Aorta (tissue), 1 donor: ENCODE measurements around the genes PLA2G5 and PLA2G2C.

DNA sequence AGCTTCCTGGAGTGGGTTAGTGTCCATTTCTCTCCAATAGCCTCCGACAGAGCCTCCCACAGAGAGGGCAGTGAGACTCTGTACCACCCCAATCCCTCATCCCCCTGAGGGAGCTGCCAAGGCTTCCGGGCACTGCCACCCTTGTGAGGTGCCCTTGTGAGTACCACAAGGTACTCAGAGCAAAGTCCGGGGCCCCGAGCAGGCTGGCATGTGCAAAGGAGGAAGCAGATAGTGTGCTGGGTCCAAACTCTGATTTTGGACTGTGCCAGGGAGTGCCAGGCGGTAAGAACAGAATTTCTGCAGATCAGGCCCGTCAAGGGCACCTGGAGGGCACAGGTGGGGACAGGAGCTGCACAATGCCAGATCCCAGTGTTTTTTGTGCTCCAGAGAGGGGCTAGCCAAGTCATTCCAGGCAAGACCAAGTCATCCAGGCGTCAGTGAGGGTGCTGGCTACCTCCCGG is 731 bp downstream of the AKR7A3 start:
- PRO-cap, result no peak

DNA sequence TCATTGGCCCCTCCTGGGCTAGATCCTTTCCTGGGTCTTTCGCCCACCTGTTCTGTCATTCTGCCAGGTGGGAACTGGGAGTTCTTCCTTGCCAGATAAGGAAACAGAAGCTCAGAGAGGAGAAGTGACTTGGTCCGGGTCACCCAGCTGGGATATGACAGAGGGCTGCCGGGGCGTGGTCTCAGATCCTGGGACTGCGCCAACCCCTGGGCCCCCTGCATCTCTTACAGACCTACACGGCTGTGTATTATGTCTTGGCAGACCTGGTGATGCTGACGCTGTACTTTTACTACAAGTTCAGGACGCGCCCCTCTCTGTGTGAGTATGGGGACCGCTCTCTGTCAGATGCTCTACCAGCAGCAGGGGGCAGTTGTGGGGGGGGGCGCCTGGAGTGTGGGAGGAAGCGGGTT is 13.1 kb downstream of the SLC66A1 start:
- PRO-cap, result no peak

GRCh38 chr1:19373259-19373790 is 61.2 kb downstream of the SLC66A1 start:
- PRO-cap, result no peak

- PRO-cap, result no peak
Measured at GRCh38 chr1:19433083-19433972, 52.0 kb downstream of the CAPZB start.

GRCh38 chr1:19445719-19446289 is 39.5 kb downstream of the CAPZB start:
- PRO-cap, result no peak

DNA sequence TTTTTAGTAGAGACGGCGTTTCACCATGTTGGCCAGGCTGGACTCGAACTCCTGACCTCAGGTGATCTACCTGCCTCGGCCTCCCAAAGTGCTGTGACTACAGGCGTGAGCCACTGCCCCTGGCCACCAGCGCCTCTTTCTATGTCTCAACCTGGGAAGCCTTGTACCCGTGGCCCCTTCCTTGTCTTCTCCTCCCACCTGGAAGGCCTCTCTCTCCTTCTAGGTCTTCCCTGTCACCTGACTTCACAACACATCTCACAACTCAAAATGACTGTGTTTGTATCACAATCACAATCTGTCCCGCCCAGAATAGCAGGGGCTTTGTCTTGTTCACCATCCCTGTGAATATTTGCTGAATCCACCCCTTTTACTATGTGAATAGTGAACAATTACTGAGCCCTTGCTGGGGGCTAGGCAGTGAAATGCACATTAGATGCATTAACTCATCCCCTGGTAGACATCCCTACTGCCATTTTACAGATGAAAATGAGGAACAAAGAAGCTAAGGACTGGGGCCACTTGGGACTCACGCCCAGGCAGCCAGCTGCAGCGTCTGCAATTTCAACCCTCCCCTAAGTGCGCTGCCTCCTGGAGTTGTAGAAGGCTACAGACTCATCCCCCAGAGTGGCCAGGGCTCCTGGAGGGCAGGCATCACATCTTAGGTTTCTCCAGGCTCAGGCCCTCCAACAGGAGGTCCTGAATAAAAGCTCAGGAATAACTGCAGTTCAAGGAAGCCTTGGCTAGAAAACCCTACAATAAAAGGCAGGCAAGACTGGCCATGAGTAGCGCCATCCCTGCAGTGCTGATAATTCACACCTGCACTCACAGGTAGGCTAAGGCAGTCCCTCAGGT is 31.7 kb downstream of the CAPZB start:
- PRO-cap, result no peak

GRCh38 chr1:19461341-19461571 is 24.1 kb downstream of the CAPZB start:
- PRO-cap, result no peak

DNA sequence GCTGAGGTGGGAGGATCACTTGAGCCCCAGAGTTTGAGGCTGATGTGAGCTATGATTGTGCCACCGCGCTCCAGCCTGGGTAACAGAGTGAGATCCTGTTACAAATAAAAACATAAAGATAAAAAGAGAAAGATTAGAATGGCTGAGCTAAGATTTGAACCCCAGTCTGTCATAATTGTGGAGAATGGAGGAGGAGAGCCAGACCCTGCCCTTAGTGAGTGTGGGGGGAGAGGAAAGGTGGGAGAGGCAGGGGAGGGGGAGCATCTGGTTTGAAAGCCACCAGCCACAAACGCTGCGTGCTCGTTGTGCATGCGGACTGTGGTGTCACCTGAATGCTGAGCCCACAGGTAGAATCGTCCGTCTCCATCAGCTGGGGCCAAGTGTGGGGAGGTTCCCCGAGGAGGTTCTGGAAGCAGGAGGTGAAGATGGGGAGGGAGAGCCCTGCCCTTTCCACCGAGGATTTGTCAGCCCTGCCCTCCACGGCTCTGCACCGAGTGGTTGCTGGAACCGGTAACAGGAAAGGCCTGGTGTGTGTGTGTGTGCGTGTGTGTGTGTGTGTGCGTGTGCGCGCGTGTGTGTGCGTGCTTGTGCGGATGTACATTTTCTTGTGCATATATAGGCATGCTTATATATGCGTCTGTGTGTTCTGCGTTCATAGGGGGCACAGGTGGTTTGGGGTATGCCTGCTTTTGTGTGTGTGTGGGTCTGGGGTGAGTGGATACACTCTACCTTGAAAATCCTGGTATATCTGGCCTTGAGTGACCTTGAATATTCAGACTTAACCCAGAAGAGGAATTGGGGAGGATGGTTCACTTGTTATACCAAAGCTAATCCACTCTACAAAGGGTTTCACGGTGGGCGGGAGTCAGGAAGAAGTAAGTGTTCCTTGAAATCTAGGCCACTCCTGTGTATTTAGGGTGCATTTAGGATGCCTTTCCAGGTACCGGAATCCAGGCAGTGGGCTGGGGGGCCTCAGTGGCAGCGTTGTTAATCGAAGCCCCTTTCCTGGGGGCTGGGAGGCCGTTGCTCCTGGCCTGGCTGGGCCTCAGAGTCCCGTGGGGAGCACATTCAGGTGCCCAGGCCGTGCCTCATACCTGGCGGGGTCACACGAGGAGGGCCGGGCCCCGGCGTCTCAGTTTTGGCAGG is 3.6 kb downstream of the NBL1 start:
- PRO-cap, result no peak

GRCh38 chr1:19682325-19682851 is 17.7 kb downstream of the HTR6 start:
- PRO-cap, result no peak

DNA sequence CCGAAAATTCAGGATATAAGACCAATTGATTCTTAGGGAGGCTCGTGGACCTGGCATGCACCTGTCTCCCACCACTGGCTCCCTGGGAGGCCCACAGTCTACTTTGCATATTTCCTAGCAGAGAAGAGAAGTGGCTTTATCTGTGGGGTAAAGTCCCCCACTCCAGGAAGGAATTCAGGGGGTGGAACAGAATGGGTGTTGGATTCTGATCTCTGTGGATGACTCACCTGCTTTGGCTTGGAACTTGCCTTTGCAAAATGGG is 21.2 kb upstream of the OTUD3 start:
- PRO-cap, result no peak

- PRO-cap, result no peak
Measured at GRCh38 chr1:19878648-19879173, 3.5 kb upstream of the OTUD3 start.

GRCh38 chr1:19968107-19968474 is 11.3 kb downstream of the PLA2G2A start:
- PRO-cap, result no peak

GRCh38 chr1:19974769-19975590 is 4.4 kb downstream of the PLA2G2A start:
- PRO-cap, result no peak

DNA sequence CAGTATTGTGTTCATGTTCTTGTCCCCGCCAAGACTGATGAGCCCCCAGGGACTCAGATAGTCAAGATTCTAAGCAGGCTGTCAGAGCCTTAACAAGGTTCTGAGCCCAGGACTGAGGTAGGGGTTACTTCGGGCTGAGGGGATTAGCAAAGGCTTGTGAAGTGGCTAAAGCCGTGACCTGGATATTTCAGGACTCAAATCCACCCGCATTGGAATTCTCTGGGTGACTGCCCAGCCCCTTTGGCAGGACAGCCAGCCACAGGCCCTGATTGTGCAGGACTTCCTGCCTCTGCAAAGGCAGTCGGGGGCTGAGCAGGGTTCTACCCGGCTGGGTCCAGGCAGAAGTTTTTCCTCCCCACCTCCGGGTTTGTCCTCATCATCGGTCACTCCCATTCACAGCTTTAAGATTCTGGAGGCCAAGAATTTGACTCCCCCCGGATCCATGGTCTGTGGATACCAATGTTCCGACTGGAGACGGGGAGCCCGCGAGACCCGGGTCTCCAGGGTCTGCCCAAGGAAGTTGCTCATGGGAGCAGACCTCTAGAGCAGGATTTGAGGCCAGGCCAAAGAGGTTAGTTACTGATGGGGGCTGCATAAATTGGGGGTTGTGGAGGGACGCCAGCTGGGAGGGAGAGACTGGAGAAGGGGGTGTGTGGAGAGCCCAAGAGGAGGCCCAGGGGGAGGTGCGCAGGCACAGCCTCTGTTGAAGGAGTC is at the start of gene PLA2G5:
TSS of gene PLA2G5 (plus strand) at position 300 of the 714 bp plus-strand sequence.
- PRO-cap, result unidirectional peak, plus-strand start at position 300 of the sequence

GRCh38 chr1:20153977-20154939 is 15.1 kb downstream of the PLA2G2F start:
- PRO-cap, result no peak

DNA sequence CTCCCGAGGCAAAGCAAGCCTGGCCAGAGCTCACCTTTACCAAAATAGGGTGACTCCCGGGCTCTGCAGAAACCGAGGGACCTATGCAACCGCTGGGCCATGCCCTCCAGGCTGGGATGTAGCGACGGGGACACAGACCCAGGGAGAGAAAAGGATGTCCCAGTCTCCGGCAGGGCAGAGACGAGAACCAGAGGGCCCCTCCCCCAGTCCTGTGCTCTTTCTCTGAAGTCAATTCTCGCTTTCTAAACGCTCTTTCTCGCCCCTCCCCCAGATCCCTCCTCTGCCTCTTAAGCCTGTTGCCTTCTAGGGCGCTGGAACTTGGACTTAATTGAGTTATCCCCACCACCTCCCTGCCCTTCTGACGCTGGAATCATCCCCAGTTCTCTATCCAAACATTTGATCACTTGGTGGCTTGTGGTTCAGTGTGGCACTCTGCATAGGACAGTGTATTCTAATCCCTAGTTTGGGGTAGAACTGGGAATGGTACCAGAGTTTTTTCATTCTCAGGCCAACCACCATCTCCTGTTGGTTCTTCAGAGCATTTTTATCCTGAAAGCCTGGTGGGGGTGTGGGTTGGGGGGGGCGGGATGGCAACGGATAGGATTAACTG is at the start of gene PLA2G2C:
TSS of gene PLA2G2C (minus strand) at position 193 of the 610 bp plus-strand sequence.
- PRO-cap, result no peak

- PRO-cap, result no peak
Measured at GRCh38 chr1:20194471-20195414, 8.4 kb upstream of the PLA2G2C start.

- PRO-cap, result no peak
Measured at GRCh38 chr1:20248863-20249345, 41.8 kb upstream of the VWA5B1 start.

GRCh38 chr1:20757521-20757805 is 25.0 kb upstream of the SH2D5 start:
- PRO-cap, result no peak

DNA sequence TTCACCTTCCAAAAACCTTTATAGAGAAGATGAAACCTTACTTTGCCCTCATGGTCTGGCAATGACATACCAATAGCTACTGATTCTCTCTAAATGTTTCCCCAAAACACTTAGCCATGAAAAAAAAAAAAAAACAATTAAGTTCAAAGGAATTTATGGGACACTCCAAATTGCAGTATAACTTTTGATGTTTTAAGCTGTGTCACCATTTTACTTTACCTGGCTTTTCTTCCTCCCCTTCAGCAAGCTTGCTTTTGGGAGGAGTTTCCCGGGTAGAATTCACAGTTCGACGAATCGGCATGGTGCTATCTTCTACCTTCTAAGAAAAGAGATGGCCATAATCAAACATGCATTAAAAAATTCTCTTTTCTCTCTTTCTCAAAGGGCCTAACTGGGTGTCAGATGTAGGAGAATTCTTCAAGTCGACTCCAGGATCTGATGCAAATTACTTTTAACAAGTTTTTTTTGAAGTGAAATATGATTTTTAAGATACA is 7.5 kb downstream of the HP1BP3 start:
- PRO-cap, result no peak